Omental fat pad (tissue), 4 donors: ENCODE measurements around a stretch of chr13.

- PRO-cap: no peak
- RAMPAGE, long total RNA, 4 experiments: no peak in any of the 4 experiments
Observed at GRCh38 chr13:109715844-109716503, 70.4 kb downstream of the IRS2 start.

DNA sequence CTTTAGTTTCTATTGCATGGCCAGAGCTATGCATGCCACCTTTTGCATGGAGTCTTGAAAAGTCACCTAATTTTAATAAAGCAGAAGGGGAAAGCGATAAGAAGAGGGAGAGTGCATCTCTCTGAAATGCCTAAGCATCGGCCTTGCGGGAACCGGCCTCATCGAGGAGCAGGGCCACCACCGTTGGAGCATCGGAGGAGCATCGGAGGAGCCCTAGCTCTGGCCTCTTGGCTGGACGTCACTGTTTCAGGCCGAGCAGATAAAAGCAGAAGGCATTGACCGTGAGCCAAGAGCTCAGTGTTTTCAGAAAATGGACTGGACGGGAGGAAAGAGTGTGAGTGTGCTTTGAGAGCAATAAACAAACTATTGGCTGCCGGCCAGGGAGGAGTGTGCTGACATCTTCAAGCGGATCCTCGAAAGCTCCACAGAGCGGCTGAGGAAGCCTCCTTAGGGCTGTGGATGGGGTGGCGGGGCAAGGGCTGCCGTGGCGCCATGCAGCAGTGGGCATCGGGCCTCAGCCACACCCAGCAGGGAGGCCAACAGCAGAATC is 41.9 kb downstream of the IRS2 start:
- PRO-cap: no peak
- RAMPAGE, long total RNA, 4 experiments: no peak in any of the 4 experiments

DNA sequence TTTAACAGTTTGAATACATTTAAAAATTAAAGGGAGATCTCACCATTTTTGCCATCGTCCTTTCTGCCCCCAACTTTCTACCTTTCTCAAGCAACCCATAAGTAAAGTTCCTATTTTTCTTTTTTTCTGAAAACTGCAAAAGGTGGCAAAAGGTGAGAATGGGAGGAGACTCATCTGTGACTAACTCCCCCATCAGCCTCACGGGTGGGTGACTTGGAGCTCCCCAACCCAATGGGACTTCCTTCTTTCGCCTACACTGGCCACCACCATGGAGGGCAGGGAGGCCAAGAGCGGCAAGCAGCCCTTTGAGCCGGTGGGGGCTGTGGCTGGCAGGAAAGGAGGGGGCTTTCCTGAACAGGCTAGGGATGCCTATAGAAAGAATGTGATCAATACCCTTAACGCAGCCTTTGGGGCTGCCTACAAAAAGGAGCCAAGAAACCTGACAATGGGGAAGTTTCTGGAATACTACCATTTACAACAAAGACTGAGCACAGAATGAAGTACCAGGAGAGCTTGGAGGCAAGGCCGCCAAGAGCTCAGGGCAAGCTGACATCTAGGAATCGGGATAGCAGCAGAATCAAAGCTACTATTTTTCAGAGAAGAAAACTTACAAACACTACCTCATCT is 16.4 kb downstream of the IRS2 start:
- PRO-cap: no peak
- RAMPAGE, long total RNA, 4 experiments: no peak in any of the 4 experiments

GRCh38 chr13:109869382-109870459 is 83.3 kb upstream of the IRS2 start:
- PRO-cap: no peak
- RAMPAGE, long total RNA, 4 experiments: start-site peak on the plus strand in 1 of 4 experiments, at chr13:109869590-109869640 at its widest, 28 reads per replicate

GRCh38 chr13:110062327-110063072 is 244.5 kb downstream of the COL4A1 start:
- PRO-cap: no peak
- RAMPAGE, long total RNA, 4 experiments: no peak in any of the 4 experiments

DNA sequence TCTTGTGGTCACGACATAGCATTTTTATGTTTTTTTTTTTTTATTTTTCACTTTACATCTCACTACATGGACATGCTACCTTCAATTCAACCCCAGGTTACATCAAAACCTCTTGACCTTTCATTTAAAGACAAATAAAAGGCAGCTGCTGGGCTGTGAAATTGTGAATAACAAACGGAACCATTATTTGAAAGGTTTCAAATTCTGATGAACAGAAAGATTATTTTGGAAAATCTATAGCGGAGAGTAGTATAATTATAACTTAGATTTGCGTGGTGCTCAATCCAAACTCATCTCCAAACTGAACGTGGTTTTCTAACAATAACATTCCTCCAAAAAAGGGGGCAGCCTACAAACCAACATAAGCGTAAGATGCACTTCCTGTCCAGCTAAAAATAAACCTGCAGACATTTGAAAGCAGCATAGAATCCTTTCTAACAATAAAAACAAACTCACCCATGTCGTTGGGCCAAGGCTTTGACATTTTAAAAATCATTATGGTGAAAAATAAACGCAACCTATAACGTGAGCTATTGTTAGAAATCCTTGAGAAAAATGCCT is 178.5 kb downstream of the COL4A1 start:
- PRO-cap: no peak
- RAMPAGE, long total RNA, 4 experiments: no peak in any of the 4 experiments

DNA sequence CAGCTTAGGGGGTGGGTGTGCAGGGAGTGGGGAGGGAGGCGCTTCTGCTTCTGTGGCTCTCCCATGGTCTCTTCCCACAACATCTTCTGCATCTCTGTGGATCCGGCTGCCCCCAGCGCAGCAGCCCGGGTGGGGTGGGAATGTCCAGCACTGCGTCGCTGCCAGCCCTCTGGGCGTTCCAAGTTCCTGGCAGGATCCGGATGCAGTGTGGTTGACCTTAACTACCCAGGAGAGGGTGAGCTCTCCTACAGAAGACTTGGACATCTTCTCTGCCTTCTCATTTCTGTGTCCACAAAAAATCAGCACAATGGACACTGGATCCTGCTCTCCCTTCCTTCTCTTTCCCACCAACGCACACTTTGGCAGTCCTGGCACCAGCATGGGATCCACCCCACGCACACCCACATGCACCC is 177.4 kb downstream of the COL4A1 start:
- PRO-cap: no peak
- RAMPAGE, long total RNA, 4 experiments: no peak in any of the 4 experiments

- PRO-cap: no peak
- RAMPAGE, long total RNA, 4 experiments: no peak in any of the 4 experiments
Observed at GRCh38 chr13:110162108-110162495, 144.9 kb downstream of the COL4A1 start.

DNA sequence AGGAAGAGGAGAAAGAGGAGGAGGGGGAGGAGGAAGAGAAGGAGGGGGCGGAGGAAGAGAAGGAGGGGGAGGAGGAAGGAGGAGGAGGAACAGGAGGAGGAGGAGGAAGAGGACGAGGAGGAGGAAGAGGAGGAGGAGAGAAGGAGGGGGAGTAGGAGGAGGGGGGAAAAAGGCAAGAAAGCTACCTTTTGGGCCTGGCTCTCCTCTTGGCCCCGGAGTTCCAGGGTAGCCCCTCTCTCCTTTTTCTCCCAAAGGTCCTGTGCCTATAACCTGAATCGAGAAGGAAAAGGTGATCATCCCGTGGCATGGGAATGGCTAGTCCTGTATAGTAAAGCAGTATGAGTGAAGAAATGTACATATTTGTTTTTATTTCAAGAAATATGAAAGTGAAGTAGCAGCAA is 105.7 kb downstream of the COL4A1 start:
- PRO-cap: no peak
- RAMPAGE, long total RNA, 4 experiments: start-site peak on the minus strand in 1 of 4 experiments, centred at position 268 of the sequence, 89 reads per replicate

- PRO-cap: no peak
- RAMPAGE, long total RNA, 4 experiments: no peak in any of the 4 experiments
Observed at GRCh38 chr13:110218309-110219432, 88.3 kb downstream of the COL4A1 start.

DNA sequence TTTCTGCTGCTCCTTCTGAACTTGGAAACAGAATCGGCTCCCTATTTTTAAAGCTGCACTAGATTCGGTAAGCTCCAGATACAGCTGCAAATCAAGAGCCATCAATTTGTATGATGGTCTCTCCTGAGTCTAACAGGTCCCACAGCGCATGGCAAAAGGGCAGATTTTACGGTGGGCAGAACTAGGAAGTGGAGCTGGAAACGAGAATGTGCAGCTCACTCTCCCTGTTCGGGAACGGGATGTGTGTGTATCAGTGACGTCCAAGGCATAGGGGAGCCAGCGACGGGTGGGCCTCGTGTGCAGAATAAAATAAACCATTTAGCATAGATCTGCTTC is 74.2 kb downstream of the COL4A1 start:
- PRO-cap: no peak
- RAMPAGE, long total RNA, 4 experiments: no peak in any of the 4 experiments

GRCh38 chr13:110246365-110247046 is 60.5 kb downstream of the COL4A1 start:
- PRO-cap: no peak
- RAMPAGE, long total RNA, 4 experiments: no peak in any of the 4 experiments

DNA sequence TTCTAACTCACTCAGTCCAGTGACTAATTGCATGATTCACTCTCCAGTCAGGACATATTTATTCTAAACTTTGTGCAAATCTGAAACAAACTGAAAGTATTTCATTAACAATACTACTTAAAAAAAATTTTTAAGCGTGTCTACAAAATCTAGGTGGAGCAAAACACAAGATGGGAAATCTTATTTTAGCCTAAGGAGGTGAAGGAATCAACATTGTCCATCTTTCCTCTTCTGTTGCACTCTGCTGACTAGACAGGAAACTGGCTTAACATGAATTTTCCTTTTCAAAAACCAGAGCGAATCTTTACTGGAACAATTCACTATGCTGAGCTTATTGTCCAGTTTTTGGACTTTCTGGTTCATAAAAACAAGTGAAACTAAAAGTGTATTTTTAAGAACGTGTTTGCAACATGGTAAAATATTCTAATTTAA is 47.7 kb downstream of the COL4A1 start:
- PRO-cap: no peak
- RAMPAGE, long total RNA, 4 experiments: no peak in any of the 4 experiments

DNA sequence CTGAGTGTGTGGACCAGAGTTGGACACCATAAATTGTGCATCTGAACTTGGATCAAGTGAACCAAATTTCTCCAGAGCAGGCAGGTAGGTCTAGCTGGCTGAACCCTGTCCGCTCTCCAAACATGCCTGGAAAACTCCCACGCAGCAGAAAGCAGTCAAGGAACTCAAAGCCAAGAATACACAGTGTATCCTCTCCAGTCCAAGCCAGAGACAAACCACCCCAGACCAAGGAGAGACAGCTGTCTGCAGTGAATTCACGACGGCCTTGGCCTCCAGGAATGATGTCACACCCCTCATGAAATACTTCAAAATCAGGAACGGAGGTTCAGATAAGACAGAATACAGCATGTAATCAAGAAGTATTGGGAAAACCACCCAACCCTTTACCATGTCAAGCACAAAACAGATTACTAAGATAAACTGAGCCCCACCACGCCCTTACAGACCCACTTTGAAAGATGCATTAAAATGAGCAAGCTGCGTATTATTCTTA is 44.0 kb downstream of the COL4A1 start:
- PRO-cap: no peak
- RAMPAGE, long total RNA, 4 experiments: no peak in any of the 4 experiments

- PRO-cap: no peak
- RAMPAGE, long total RNA, 4 experiments: no peak in any of the 4 experiments
Observed at GRCh38 chr13:110293452-110293913, 13.5 kb downstream of the COL4A1 start.

- PRO-cap: no peak
- RAMPAGE, long total RNA, 4 experiments: start-site peak on the plus strand in 2 of 4 experiments, at chr13:110304449-110304576 at its widest, 7 to 56 reads per replicate
Observed at GRCh38 chr13:110303964-110304994, 2.7 kb downstream of the COL4A1 start.

DNA sequence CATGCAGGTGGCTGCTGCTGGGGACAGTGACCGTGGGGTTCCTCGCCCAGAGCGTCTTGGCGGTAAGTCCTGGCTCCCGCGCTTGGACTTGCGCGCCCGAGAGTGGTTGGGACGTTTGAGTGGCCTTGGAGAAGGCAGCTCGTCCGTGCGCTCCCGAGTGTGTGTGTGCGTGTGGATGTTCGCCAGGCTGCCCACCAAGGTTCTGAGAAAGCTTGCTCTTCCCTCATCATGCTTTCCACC is 898 bp downstream of the COL4A2 start:
- PRO-cap: no peak
- RAMPAGE, long total RNA, 4 experiments: no peak in any of the 4 experiments

- PRO-cap: no peak
- RAMPAGE, long total RNA, 4 experiments: no peak in any of the 4 experiments
Observed at GRCh38 chr13:110310936-110311555, 4.0 kb downstream of the COL4A2 start.

DNA sequence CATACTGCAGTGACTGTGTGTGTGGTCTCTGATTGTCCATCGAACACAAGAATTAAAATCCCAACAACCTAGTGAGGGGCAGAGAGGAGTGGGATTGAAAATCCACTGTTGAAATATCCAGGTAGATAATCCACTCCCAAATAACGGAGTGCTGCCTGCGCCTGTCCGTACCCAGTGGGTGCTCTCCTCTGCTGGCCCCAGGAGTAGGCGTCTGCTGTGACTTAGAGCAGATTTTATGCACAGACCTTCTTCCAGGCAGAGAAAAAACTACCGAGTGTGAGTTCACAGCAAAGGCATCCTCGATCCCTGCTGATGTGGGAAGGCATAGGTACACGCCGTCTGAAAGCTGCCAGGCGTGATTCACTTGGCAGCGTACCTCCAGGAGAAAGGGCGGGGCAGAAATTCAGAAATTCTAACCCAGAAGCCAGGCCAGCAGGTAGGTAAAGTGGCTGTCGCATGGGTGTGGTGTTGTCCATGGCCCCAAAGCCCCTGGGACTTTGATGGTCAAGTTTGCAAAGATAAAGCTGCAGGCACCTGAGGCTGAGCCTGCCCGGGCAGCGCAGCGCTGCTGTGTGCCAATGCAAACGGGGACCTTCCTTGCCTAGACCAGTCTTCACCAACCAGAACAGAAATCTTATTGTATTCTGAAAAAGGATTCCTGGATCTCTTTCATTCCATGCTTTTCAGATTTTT is 36.2 kb downstream of the COL4A2 start:
- PRO-cap: no peak
- RAMPAGE, long total RNA, 4 experiments: no peak in any of the 4 experiments

DNA sequence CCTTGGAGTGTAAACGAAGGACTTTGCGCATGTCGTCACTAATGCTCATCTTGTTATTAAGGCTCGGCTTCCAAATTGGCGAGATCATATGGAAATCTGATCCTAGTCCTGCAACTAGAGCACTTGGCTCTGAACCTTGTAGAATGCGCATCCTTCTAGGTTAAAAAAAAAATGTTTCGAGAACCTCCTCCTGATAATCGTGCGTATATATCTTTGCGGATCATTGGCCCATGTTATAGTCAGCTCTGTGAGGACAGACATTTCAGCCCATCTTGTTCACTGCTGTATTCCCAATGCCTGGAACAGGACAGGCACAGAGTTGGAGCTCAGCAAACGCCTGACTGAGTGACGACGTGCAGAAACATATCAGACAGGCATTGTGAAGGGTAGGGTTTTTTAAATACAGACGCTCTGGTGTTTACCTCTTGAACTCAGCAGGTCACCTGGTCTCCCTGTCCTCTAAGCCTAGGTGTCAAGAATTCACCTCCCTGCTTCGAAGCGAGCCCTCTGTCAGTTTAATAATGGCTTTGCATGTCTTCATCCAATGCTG is 114.0 kb downstream of the RAB20 start:
- PRO-cap: no peak
- RAMPAGE, long total RNA, 4 experiments: no peak in any of the 4 experiments